Epidermal melanocyte (primary cell): ENCODE measurements around the gene SFRP5.

GRCh38 chr10:97331690-97332901 is 2.4 kb downstream of the FRAT2 start:
- RRBS = no CpG with 5 or more reads among the region's 17 CpGs

GRCh38 chr10:97353983-97354501 is 19.5 kb upstream of the FRAT2 start:
- RRBS = no CpG with 5 or more reads among the region's 6 CpGs

DNA sequence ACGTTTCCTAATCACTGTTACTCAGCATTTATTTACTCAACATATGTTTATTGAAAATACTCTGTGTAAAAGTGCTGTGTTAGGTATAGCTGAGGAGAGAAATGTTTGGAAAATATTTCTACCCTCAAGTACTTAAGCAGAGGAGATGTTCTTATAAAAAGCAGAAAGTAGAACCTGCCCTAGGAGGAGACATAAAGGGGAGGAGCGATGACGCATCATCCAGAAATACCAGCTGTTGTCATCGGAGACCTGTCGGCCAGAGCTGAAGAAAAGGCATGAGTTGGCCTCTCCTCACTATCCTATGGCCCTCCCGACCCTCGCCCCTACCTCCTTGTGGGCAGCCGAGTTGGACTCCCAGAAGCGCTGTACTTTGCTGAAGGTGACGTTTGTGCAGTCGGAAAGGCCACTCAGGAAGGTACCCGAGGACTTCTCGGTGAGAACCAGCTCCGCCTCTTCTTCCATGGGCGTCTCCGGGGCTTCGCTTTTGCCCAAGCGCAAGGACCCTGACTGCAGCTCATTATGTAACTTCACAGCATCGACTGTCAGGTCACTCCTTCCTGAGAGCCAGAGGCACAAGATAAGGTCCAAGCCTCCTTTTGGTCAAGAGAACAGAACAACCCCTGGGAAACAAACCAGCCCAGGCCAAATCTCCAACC is 1.0 kb downstream of the RRP12 start:
- RRBS = no CpG with 5 or more reads among the region's 19 CpGs

DNA sequence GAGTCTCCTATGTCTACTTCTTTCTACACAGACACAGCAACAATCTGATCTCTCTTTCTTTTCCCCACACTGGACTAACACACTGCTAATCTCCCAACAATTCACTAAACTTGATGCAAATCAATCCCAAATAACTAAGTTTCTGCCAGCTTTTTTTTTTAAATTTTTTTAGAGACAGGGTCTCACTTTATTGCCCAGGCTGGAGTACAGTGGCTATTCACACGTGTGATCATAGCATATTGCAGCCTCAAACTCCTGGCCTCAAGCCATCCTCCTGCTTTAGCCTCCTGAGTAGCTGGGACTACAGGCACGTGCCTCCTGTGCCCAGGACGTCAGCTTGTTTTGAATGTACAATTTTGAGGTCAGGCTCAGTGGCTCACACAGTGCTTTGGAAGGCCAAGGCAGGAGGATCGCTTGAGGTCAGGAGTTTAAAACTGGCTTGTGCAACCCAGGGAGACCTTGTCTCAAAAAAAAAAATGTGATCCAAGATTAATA is 7.9 kb upstream of the PGAM1 start:
- RRBS = no CpG with 5 or more reads among the region's 4 CpGs

GRCh38 chr10:97435976-97436539 is 9.7 kb downstream of the EXOSC1 start:
- RRBS = no CpG with 5 or more reads among the region's 7 CpGs

DNA sequence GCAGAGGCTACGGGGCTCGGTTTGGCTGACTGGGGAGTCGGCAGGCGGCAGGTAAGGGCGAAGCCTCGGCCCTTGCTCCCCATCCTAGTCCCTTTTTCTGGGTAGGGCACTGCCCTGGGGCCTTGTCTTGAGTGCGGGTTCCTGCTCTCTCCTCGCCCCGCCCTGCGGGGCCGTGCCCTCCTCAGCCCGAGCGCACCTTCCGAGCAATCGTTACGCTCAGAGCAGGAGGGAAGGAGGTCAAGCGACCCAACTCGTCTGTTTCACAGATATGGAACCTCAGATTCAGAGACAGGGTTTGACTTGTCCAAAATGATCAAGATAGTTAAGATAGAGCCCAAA is 297 bp downstream of the ZDHHC16 start:
- RRBS = no CpG with 5 or more reads among the region's 18 CpGs

DNA sequence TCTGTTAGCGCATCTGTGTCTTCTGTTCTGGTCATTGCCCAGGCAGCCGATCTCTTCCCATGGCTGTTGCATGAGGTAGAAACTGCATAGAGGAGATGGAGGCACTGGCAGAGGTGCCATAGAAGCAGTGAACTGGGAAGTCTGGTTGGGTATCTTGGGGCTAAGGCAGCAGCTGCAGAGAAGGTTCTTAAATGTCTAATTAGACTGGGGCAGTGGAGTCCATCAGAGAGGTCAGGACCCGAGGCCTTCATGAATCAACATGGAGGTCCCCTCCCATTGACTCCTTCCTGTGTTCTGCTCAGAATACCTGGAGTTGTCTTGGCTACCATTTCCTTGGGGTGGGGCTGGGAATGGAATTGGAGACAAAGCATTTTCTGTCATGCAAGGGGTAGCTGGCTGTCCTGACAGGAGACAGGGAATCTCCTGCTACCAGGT is 4.6 kb downstream of the ZDHHC16 start:
- RRBS = no CpG with 5 or more reads among the region's 3 CpGs

DNA sequence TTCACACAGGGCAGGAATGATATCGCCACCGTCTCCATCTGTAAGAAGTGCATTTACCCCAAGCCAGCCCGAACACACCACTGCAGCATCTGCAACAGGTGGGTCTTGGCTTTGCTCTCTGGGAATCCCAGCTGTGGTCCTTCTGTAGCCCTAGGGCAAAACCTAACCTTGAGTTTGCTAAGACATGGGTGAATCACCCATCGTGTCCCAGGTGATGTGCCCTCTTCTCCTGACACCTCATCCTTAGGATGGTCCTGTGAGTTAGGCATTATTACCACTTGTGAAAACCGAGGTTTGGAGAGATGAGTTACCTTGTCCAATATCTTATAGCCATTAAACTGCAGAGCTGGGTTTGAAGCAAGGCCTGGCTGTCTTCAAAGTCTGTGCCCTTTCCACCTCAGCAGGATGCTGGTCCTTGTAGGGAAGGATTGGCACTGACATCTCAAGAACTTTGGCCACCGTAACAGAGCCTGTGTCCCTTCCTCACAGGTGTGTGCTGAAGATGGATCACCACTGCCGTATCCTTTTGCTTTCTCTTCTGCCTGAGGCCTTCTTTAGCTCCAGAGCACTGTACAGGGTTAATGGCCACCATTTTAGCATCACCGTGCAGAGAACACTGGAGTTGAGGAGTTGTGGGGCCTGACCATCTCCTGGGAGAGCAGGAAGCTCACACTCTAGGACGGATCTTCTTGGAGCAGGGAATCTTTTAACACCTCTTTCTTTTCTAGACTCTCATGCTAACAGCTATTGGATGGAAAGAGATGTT is 6.6 kb downstream of the ZDHHC16 start:
- RRBS = no CpG with 5 or more reads among the region's 9 CpGs

GRCh38 chr10:97584954-97585966 is 1.1 kb downstream of the HOGA1 start:
- RRBS = no CpG with 5 or more reads among the region's 13 CpGs

- RRBS = no CpG with 5 or more reads among the region's 11 CpGs
Measured at GRCh38 chr10:97721823-97722535, 8.4 kb downstream of the MARVELD1 start.

DNA sequence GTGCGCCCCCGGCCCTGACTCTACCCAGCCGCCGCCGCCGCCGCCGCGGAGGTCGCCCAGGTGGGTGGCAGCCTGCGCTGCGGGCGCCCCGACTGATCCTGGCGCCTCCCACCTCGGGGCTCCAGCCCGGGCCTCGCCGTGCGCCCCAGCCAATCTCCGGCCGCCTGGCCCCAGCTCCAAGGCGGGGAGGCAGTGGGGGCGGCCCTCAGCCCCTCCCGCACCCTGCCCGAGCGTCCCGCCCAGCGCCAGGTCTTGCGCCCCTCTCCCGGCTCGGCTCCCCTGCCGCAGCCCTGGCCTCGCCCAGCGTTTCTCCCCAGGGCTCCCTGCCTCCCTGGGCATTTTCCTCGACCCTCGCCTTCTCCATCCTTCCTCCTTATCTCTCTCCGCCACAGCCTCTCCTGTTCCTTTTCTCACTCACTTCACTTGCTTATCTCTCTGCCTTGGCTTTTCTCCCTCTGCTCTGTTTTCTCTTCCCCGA is at the start of gene SFRP5:
TSS of gene SFRP5 (minus strand) at position 94 of the 478 bp plus-strand sequence.
- RRBS = 10% methylated on average over 4 of the region's 39 CpGs

- RRBS = no CpG with 5 or more reads among the region's 3 CpGs
Measured at GRCh38 chr10:97882301-97882644, 32.6 kb downstream of the GOLGA7B start.

GRCh38 chr10:98134722-98135467 is 438 bp downstream of the R3HCC1L start:
- RRBS = 5% methylated on average over 7 of the region's 40 CpGs

- RRBS = no CpG with 5 or more reads among the region's 5 CpGs
Measured at GRCh38 chr10:98223732-98224088, 44.3 kb downstream of the LOXL4 start.

DNA sequence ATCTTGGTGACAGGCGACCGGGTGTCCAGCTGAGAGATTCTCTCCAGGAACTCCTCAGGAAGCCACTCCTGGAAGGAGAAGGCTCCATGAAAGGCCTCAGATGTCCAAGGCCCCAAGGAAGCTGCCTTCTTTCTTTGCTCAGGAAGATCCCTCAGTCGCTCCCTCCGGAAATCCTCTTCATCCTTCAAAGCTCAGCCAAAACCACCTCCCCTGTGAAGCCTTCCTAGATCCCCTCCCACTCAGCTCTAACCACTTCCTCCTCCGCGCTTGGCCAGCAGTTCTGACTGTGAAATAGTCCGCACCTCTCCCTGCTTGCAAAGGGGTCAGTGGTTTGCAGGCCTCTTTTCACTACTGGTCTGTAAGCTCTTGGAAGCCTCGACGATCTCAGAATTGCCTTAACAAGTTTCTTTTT is 24.0 kb downstream of the PYROXD2 start:
- RRBS = no CpG with 5 or more reads among the region's 9 CpGs

DNA sequence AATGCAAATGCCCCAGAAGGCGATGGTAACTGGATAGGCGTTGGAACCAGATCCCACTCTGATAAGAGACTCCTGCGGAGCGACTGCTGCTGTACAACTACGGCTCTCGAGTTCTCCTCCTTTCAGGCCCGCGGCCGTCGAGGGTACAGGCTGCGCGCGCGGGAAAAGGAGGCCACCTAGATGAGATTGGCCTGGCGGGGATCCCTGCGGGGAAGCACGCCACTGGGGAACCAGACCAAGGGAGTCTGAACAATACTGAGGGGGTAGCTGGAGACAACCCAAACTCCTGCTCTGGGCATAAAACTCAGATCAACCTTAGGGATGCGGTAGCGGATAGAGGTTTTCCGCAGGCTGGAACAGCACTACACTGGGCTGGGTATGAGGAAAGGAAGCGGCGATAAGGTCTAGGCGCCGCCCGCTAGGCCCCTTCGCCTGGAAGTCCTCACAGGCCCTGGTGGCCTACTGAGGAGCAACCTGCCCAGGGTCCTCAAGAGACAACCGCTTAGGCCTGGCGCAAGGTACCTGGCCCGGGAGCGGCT is 2.8 kb upstream of the NKX2-3 start:
- RRBS = 7% methylated on average over 2 of the region's 30 CpGs

- RRBS = 5% methylated on average over 21 of the region's 61 CpGs
Measured at GRCh38 chr10:99540418-99541225, 7.9 kb downstream of the NKX2-3 start.

- RRBS = no CpG with 5 or more reads among the region's 5 CpGs
Measured at GRCh38 chr10:99612456-99612902, 7.8 kb downstream of the SLC25A28 start.

DNA sequence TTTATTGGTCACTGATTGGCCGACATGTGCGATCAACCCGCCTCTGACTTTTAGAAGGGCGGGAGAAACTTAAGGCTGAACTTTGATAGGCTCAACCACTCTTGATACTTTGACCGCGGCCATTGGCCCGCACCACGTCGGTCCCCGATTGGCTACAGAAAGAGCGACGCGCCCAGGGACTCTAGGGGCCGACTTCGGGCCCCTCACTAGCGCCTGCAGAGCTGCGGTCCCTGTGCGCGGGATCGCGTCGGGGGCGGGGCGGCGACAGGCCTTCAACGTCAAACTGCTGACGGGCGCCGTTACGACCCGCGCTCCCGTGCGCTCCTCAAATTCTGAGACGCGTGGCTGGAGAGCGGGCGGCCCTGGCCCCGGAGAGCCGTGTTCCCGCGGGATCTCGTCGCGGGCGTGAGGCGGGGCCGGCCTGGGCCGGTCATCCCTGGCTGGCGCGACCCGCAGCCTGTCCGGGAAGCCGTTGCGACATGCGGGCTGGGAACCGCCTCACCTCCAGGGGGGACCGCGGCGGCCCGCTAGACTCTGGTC is 471 bp upstream of the SLC25A28 start:
- RRBS = under 1% methylated on average over 18 of the region's 61 CpGs